Measurements from ENCODE around the genes FAM133A, RPA4, TCEAL2, NXF2B, TMSB15A, BEX4 and RAB40A.

DNA sequence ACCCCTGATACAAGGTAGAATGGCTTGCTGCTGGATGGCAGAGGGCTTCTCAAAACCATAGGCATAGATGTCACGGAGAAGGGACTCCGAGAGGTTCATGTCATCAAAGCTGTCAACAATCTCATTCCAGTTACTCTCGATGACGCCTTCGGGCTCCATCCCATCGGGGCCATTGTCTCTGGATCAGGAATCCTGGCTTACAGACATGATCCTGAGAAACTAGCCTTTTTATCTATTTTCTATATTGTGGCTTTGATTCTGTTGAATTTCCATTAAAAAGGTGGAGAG is 335.0 kb downstream of the PCDH11X start:
- PRO-cap = no peak

GRCh38 chrX:93329005-93329370 is 344.4 kb downstream of the NAP1L3 start:
- PRO-cap = no peak

GRCh38 chrX:93673847-93674558 is at the start of gene FAM133A:
Gene FAM133A (plus strand): TSS chrX:93674206.
- PRO-cap = no peak

- PRO-cap = no peak
Observed at GRCh38 chrX:94400529-94400864, 726.5 kb downstream of the FAM133A start.

GRCh38 chrX:96883562-96884021 is at the start of gene RPA4:
Gene RPA4 (plus strand): TSS chrX:96883908.
- PRO-cap = no peak

DNA sequence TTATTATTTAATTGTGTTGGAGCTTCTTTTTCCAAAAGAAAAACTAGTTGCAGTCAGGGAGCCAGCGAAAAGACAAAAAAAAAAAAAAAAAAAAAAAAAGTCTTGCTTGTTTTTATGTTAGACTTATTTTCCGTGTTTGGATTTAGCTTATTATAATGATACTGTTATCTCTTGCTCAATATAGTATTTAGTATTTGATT is 1.6 kb downstream of the RPA4 start:
- PRO-cap = no peak

- PRO-cap = no peak
Observed at GRCh38 chrX:97563381-97563961, 679.8 kb downstream of the RPA4 start.

- PRO-cap = no peak
Observed at GRCh38 chrX:100183262-100183698, 226.8 kb downstream of the PCDH19 start.

- PRO-cap = no peak
Observed at GRCh38 chrX:100646961-100647478, 3.0 kb downstream of the SRPX2 start.

DNA sequence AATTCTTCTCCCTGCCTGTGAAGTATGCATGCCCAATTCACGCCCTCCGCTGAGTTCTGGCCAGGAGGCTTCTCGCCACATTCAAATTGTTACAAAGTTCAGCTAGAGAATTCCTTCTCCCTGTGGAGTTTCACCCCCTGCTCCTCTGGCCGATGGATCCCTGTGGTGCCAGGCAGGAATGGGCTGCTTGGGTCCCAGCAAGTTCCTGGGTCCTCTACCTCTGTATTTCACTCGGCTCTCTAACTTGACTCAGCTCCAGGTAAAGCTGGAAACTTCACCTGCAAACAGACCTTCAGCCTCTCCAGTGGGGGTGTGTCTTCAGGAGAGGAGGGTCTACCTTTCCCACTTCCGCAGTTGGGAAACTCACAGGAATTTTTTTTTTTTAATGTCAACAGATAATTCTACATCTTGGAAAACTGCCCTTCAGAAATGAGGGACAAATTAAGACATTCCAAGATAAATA is 7.4 kb upstream of the CSTF2 start:
- PRO-cap = no peak

DNA sequence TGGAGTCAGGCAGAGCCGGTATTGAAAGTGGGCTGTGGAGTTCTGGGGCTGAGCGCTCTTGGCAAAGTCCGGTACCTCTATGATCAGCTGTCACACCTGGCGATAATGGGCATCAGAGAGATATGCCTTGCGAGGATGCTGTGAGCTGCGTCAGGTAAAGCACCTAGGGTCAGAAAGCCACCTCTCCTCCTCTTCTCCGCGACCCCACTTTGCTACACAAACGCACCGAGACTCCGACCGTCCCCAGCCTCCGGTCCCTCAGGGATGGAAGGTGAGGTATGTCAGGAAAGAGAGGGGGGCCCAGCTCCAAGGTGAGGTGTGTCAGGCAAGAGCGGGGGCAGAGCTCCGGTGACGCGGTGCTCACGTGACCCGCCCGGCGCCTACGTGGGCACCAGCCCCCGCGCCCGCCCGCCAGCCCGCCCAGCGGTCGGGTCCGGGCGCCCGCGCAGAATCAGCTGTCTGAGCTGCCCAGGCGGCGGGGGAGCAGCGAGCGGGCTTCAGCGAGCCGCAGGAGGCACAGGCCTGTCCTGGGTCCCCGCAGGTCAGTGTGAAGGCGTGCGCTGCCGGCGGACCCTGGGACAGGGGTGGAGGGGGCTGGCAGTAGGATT is at the start of gene TCEAL2:
TSS of gene TCEAL2 (plus strand) at position 414 of the 608 bp plus-strand sequence.
- PRO-cap = no peak

DNA sequence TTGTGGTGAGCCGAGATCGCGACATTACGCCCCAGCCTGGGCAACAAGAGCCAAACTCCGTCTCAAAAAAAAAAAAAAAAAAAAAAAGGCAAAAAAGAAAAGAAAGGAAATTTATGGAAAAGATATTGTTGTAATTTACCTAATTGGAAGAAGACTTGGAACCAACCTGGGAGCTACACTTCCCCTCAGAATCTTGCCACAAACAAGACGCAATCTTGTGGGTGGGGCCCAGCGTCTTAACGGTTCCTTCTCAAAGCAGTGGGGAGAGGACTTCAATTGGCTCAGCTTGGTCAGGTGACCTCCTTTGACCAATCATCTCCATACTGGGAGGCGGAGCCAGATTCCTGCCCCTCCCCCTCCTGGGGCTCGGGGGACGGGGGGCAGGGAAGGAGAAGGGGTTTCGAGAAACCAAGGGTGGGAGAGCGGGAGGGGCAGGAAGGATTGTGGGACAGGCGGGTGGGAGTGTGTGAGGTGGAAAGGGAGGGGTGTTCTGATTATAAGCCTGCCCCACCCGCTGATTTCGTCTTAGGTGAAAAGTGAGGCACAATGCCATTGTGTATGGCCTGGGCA is at the start of gene NXF2B:
TSS of gene NXF2B (minus strand) at position 278 of the 570 bp plus-strand sequence.
- PRO-cap = no peak

- PRO-cap = no peak
Observed at GRCh38 chrX:102516210-102517156, at the start of gene TMSB15A. Gene TMSB15A (minus strand): TSS chrX:102516739.

- PRO-cap = no peak
Observed at GRCh38 chrX:102654811-102655266, 3.6 kb downstream of the GPRASP1 start.

GRCh38 chrX:102713388-102714036 is 1.3 kb downstream of the GPRASP2 start:
- PRO-cap = unidirectional peak, minus-strand start at chrX:102713467

- PRO-cap = bidirectional peak, plus-strand start at chrX:103215152, minus-strand start at chrX:103214979
Observed at GRCh38 chrX:103214707-103215405, at the start of gene BEX4. Gene BEX4 (plus strand): TSS chrX:103215108.

- PRO-cap = no peak
Observed at GRCh38 chrX:103360226-103360477, 3.8 kb downstream of the TCEAL9 start.

GRCh38 chrX:103519430-103519871 is at the start of gene RAB40A:
Gene RAB40A (minus strand): TSS chrX:103519489.
- PRO-cap = no peak

- PRO-cap = no peak
Observed at GRCh38 chrX:103554770-103555538, 30.4 kb upstream of the TCEAL4 start.

DNA sequence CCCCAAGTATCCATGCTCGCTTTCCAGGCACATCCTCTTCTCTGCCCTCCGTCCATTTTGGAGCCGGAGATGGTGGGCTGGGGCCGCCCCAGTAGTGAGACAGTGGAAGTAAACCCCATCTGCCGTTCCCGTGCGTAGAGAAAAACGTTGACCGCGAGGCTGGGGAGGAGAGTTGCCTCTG is 407 bp downstream of the TCEAL4 start:
- PRO-cap = no peak